Retinal pigment epithelial cell (primary cell): ENCODE results near the genes CASP8 and TRAK2.

DNA sequence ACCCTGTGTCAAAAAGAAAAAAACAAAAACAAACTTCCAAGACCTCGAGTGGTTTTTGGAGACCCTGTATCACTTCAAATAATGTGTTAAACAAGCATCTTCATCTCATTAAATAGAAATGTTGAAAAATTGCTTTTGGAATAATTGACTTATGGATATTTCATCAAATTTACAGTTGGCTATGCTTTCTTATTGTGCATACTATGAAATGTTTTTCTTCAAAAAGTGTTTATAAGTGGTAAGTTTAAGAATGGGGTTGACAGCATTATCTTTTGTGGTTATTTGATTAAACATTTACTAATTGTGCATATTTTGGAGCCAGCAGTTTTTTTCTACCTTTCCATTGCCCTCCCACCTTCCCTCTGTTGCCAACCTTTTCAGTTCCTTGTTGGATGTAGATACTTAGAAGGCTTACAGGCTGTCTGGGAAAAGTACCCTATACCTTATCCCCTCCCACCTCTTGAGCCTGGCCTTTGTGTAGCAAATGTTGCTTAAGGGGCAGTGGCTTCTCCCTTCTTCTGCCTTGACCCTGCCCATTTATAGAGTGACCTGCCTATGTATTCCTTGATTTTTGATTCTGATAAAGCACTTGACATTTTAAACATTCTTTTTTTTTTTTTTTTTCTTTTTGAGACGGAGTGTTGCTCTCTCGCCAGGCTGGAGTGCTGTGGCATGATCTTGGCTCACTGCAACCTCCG, 1.3 kb downstream of the NIF3L1 start:
- RRBS, result no CpG with 5 or more reads among the region's 4 CpGs

- RRBS, result 1% methylated on average over 7 of the region's 23 CpGs
Measured at GRCh38 chr2:201116768-201117246, 843 bp downstream of the CFLAR start.

DNA sequence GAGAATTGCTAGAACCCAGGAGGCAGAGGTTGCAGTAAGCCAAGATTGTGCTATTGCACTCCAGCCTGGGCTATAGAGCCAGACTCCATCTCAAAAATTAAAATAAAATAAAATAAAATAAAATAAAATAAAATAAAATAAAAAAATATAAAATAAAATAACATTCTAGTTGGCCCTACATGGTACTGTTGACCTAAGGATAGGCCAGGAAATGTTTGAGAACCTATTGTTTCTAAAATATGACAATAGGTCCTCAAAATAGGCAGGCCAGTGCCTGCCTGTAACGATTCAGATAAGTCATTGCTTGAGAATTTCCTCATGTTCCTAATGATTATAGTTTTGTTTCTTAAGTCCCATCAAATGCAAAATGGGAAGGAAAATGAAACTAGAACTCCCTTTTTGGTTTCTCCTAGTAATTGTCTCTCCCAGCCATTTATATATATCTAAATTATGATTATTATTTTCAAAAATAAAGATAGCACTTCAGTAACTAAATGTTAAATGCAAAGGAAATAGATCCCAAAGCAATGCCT, 18.6 kb downstream of the CFLAR start:
- RRBS, result no CpG with 5 or more reads among the region's 1 CpG

GRCh38 chr2:201257891-201258904, 2.1 kb upstream of the CASP8 start:
- RRBS, result no CpG with 5 or more reads among the region's 19 CpGs

GRCh38 chr2:201260337-201260897, at the start of gene CASP8:
Gene CASP8 (plus strand): TSS chr2:201260536.
- RRBS, result no CpG with 5 or more reads among the region's 12 CpGs

GRCh38 chr2:201450680-201451827, at the start of gene TRAK2:
Gene TRAK2 (minus strand): TSS chr2:201451458.
- RRBS, result under 1% methylated on average over 20 of the region's 78 CpGs

DNA sequence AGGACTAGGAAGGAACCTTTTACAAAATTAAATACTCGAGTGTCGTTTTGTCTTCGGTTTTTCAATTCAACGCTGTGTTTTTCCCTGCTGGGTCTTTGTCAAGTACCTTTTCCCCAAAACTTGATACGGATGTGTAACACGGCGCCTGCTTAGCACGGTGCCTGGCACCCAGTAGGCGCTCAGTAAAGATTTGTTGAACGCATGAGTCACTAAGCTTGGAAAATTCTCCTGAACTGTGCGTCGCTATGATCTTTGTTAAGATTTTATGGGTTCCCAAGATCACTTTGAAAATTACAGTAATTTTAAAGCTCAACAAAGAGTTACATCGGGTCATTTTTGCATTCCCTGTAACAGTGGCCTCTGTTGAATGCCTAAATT, 823 bp downstream of the STRADB start:
- RRBS, result no CpG with 5 or more reads among the region's 13 CpGs

DNA sequence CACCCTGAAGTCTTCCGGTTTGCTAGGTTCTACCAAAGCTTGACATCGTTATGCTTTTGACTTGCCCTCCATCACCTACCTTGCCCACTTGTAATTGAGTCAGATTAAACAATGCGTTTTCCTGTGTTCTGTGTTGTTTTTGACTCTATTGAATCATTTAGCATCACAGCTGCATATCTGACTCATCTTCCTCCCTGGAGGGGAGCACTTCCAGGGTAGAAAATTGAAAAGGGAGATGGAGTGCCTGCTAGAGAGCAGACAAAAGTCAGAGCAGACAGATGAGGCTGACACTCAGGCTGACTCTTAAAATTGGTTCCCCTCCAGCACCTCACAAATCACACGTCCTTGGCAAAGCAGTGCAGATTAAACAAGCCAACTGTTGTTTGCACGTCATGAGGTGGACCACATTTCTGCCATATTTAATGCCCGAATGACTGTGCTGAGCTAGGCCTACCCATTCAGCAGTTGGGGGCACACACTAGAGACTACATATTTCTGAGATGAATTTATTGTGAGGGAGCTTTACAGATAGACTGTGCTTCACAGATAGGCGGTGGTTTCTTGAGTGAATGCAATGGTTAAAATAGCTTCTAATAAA, 2.2 kb downstream of the MPP4 start:
- RRBS, result no CpG with 5 or more reads among the region's 7 CpGs

DNA sequence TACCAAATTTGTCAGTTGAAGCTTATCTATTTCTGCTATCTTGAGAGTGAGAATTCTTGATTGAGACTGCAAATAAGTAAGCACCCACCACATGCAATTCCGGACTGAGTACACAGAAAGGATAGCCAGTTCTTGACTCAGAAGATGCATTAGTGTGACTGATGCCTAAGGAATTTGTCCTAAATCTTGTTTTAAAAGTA, 592 bp downstream of the MPP4 start:
- RRBS, result no CpG with 5 or more reads among the region's 1 CpG

- RRBS, result no CpG with 5 or more reads among the region's 7 CpGs
Measured at GRCh38 chr2:201726430-201726867, 28.0 kb upstream of the MPP4 start.

DNA sequence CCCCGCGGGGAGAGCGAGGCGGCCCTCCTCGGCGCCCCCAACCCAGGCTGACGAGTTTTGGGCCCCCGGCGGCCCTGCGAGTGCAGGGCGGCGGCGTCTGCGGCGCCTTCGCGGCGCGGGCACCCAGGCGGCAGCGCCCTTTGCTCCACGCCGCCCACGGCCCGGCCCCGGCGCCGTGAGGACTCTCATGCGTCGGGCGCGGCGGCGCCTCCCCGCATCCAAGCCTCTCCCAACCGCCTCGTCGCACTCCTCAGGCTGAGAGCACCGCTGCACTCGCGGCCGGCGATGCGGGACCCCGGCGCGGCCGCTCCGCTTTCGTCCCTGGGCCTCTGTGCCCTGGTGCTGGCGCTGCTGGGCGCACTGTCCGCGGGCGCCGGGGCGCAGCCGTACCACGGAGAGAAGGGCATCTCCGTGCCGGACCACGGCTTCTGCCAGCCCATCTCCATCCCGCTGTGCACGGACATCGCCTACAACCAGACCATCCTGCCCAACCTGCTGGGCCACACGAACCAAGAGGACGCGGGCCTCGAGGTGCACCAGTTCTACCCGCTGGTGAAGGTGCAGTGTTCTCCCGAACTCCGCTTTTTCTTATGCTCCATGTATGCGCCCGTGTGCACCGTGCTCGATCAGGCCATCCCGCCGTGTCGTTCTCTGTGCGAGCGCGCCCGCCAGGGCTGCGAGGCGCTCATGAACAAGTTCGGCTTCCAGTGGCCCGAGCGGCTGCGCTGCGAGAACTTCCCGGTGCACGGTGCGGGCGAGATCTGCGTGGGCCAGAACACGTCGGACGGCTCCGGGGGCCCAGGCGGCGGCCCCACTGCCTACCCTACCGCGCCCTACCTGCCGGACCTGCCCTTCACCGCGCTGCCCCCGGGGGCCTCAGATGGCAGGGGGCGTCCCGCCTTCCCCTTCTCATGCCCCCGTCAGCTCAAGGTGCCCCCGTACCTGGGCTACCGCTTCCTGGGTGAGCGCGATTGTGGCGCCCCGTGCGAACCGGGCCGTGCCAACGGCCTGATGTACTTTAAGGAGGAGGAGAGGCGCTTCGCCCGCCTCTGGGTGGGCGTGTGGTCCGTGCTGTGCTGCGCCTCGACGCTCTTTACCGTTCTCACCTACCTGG, 1.1 kb downstream of the FZD7 start:
- RRBS, result under 1% methylated on average over 42 of the region's 129 CpGs

DNA sequence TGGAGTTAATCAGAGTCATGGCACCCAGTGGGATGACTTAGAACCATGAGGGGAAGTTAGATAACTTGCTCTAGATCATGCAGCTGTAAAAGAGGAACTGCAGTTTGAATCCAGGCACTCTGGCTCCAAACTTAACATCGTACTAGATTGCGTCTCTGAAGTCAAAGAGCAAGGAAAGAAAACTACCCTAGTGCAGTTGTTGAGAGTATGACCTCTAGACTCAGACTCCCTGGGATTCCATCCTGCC, 26.3 kb upstream of the FAM117B start:
- RRBS, result no CpG with 5 or more reads among the region's 2 CpGs

DNA sequence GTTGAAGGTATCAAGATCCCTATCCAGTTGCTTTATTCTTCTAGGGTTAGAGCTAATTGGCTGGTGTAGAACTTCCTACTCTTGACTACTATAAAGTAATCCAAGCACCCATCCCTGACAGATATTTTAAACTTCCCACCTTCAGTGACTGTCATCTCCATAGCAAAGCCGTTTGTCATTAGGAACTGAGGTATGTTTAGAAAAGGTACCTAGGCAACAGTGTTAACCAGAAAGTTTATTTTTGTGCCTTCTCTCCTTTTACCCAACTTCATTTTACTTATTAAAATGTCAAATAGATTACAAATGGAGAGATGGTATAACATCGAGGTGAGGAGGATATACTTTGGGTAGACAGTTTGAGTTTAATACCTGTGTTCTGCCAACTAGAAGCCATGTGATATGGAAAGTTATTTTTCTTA, 4.5 kb downstream of the FAM117B start:
- RRBS, result no CpG with 5 or more reads among the region's 2 CpGs

DNA sequence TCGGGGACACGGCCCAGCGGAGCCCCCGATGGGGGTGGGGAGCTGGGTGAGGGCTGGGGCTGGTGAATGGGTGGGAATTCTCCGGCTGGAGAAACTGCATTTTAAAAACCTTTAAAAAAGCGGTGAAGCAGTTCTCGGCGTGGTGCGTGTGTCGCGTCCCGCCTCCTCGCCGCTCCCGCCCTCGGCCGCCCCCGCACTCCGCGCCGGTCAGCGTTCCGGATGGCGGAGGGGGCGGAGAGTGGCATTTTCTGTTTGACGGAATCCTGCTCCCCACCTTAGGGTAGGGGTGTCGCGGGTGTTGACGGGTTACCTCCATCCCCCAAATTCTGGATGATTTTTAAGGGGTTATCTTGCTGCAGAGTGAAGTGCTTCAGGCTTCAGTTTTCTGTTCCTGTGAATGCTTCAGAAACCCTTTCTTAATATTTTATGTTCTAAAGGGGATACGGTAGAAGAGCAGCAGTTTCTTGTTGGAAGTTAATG, 560 bp downstream of the ABI2 start:
- RRBS, result no CpG with 5 or more reads among the region's 30 CpGs

DNA sequence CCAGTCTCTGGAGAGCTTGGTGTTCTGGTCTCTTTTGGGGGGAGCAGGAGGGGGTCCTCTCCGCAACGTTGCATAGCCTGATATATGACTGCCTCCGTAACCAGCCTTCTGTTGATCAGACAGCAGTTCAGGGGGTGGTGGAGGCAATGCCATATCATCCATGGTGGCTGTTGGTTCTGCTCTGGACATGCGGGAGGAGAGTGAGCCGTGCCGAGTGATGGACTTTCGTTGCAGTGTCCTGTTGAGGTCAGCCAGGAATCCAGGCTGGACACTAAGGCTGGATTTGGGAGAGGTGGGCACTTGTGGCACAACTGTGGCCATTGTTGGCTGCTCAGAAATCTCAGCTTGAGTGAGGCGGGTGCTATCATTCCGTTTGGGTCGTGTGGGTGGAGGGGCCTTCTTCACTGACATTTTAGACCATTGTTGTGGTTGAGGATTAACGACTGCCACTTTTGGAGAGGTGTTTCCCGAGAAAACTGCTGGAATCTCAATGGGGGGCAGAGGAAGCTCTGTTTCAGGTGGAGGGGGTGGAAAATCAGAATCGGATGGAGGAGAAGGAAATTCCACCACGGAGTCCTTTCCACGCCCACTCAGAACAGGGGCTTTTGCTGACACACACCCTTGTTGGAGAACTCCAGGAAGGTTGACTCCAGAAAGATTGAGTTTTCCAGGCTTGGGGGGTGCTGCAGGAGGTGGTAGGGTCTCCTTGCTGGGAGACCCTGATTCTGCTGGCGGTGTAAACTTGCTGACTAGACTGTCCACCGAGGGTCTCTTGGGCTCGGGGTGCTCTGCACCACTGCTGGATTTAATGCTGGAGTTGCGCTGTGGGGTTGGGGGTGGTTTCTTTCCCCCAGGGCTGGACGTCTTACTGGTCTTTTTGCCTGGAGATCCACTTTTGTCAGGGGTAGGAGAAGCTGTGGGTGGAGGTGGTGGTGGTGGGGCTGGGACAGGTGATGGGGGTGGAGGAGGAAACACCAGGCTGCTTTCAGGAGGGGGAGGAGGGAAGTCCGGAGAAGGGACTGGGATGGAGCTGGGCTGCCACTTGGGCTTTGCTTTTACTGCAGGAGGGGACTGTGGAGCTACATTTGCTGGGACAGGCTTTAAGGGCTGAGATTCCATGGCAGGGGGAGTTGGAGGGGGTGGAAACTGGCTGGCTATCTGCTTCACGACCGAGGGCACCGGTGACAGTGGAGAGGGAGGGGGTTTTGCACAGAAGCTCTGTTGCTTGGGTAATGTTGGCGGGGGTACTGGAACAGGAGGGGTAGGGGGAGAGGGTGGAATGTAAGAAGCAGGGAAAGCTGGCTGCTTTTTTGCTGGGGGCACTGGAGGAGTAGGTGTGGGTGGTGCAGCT, 95.2 kb downstream of the RAPH1 start:
- RRBS, result no CpG with 5 or more reads among the region's 25 CpGs

DNA sequence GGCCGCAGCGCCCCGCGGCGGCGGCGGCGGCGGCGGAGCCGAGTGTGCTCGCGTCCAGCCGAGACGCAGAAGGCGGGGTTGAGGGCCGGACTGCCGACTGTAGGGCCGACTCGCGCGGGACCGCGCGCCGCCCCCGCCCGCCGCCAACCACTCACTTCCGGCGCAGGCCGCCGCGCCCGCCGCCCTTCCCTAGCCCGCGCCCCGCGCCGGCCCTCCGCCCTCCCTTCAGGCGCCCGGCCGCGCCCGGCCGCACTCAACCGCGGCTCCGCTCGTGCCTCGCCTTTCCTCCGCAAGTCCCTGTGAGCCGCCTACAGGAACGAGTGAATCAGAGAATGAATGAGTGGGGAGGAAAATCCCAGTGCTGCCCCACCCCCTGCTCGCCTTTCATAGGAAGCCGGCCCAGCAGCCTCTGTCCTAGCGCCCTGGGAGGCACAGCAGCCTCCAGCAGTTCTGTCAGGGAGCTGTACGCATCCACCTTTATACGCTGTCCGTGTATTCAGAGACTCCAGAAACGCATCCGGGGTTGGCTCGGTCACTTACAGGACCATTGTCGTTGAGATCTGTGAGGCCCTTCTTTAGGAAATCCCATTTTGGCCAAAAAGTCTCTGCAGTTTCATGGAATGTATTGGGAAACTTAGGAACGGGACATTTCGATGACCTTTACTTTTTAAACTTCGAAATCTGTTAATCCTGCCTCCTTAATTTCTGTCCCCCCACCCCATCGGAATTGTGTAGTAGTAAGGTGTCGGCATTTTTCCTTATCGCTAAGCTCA, 415 bp upstream of the RAPH1 start:
- RRBS, result 1% methylated on average over 23 of the region's 72 CpGs

DNA sequence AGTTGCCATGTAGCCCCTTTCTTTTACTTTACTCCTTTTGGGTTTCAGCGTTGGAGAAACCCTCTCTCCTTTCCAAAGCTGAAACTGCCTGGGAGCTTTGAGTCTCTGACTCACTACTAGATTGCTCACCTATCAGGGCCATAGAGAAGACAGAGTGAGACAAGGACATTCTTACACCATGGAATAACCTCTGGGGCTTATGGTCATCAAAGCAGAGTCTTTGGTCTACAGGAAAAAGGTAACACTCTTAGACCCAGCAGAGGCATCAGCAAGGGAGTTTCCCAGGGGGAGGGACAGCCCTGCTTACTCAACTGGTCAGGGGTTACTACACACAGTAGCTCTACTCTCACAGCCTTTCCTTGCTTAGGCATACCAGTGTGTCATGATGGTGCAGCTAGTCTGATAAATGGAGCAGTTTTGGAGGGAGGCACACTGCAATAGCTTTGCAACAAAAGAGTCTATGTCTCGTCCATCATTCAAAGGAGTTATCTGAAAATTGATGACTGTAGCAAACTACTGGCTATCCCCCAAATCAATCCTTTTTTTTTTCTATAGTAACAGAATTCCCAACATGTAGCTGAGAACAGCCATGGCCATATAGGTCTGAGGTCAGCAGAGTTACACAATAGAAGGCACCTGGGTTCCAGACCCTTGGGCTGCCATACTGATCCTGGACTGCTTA, 22.4 kb upstream of the CD28 start:
- RRBS, result no CpG with 5 or more reads among the region's 2 CpGs

DNA sequence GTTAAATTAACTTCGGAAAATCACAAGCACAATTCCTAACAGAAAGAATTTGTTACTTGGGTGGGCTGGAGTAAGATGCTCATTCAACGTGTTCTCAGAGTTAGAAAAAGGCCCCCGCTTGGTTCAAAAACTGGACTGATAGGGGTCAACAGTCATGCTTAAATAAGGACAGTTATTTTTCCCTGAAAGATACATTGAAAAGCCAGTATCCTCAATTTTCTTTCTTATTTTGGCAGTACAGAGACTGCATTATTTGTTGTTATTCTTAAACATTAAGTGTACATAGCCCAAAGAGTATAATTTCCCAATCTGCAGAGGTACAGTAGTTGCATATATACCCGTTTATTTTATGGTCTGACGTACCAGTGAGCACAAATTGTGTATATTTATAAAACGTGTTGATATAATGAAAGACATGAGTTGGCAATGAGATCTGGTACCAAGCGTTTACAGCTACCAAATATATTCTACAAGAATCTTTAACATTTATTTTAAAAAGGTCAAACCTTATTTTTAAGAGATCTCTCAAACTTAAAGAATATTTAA, 1.5 kb downstream of the CD28 start:
- RRBS, result no CpG with 5 or more reads among the region's 7 CpGs

- RRBS, result no CpG with 5 or more reads among the region's 4 CpGs
Measured at GRCh38 chr2:203868953-203869887, 1.6 kb downstream of the CTLA4 start.